ENCODE measurements around a stretch of chr3.

GRCh38 chr3:69746540-69747118 lies 7.4 kb downstream of the MITF start:
- PRO-cap, 2 experiments, result no peak in any of the 2 experiments

DNA sequence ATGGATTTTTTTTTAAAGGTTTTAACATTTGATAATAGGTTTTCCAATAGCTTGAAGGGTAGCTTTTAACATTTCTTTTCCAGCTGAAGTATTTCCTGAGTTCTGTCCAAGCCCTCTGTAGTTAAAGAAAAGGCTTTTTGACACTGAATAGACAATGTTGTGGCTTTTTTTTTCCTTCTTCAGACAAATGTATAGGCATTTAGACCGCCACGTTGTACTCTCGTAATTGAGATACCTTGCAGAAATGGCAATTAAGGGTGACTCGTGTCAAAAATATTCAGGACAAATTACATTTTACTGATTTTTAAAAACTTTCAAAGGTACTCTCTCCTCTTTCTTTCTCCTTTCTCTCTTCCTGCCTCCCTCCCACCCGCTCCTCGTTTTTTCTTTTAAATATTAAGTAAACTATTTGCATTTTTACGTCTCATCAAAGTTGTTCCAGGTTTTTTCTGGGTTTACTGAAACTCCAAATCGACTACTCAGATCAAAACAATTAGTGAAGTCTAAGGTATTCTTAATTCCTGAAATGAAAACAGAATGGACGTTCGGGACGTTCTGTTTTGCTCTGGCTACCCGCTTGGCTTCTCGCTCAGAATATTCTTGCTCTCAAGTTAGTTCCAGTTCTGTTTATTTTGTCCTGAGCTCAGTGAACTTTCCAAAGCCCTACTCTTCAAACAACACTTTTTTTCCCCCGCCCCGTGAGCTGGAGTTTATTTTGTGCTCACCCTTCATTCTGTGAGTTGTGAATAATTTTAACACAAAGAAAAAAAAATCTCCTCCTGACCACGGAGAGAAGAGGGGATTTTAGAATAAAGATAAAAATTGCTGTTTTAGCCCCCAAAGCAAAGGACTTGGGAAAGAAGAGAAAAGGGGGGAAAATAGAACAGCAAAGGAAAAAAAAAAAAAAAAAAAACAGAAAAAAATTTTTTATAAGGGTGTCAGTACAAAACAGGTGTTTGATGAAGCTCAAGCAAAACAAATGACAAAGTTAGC lies 240.4 kb downstream of the MDFIC2 start:
- PRO-cap, 2 experiments, result no peak in any of the 2 experiments

DNA sequence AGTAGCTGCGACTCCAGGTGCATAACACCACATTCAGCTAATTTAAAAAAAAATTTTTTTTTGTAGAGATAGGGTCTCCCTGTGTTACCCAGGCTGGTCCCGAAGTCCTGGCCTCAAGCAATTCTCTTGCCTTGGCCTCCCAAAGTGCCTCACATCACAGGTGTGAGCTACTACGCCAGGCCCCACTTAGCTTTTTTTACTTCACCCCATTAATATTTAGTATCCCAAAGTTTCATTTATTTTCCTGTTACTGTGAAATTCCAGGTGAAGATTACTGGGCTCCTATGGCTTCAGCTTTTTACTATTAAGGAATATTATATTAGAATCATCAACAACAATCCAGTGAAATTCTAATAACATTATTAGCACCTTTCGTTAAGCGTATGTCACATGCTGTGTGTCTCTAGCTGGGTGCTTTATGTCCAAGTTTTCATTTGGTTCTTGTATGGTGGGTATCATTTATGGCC lies 498.2 kb downstream of the FOXP1 start:
- PRO-cap, 2 experiments, result no peak in any of the 2 experiments

GRCh38 chr3:71102611-71103532 lies 480.7 kb downstream of the FOXP1 start:
- PRO-cap, 2 experiments, result no peak in any of the 2 experiments

GRCh38 chr3:71133943-71134499 lies 449.5 kb downstream of the FOXP1 start:
- PRO-cap, 2 experiments, result no peak in any of the 2 experiments

GRCh38 chr3:71207558-71208081 lies 375.9 kb downstream of the FOXP1 start:
- PRO-cap, 2 experiments, result no peak in any of the 2 experiments

DNA sequence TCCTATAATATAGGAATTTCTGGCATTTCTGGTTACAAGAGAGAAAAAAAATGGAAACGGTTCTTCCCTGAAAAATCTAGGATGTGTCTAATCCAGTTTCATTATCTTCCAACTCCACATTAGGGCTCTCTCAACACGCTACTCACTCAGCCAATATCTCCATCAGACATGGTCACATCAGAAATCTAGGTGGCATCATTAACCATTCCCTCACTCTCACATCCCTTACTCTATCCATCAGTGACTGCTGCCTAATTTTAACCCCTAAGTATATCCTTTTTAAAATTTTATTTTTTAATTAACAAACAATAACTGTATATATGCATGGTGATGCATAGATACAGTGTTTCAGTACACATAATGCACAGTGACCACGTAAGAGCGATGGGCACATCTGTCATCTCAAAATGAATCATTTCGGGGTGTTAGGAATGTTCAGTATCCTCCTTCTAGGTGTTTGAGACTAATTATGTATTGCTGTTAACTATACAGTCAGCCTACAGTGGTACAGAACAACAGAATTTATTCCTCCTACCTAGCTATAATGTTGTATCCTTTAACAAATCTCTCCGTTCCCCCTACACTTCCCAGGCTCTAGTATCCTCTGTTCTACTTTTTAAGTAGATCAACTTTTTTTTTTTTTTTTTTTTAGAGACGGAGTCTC lies 307.1 kb downstream of the FOXP1 start:
- PRO-cap, 2 experiments, result no peak in any of the 2 experiments

DNA sequence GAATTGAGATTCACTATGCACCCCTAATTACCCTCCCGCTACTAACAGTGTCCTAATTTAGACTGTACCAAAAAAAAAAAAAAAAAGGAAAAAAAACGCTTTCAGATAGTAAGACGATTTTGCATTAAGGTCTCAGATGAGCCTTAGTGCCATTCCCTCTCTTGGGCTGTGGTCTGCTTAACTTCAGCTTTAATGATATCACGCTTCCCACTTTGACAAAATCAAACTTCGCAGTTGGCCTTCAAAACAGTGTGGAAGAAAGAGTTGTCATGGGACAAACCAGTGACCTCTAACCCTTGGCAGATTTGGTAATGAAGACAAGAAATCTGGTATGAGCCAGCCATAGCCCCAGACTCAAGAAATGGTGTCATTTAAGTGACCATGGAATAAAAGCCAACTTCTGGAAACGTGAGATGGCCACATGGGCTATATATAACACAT lies 262.5 kb downstream of the FOXP1 start:
- PRO-cap, 2 experiments, result no peak in any of the 2 experiments

GRCh38 chr3:71579836-71580459 lies 3.6 kb downstream of the FOXP1 start:
- PRO-cap, 2 experiments, result peak in 2 of 2 experiments; most common plus-strand start chr3:71580238 (in 1); most common minus-strand start chr3:71580113 (in 2)

DNA sequence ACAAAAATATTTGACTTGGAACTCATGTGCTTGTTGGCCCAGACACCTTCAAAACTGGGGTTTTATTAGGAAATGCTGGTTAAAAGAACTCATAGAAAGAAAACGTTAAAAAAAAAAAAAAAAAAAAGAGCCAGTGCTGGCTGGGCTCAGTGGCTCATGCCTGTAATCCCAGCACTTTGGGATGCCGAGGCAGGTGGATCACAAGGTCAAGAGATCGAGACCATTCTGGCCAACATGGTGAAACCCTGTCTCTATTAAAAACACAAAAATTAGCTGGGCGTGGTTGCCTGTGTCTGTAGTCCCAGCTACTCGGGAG lies 31.5 kb upstream of the FOXP1 start:
- PRO-cap, 2 experiments, result no peak in any of the 2 experiments

DNA sequence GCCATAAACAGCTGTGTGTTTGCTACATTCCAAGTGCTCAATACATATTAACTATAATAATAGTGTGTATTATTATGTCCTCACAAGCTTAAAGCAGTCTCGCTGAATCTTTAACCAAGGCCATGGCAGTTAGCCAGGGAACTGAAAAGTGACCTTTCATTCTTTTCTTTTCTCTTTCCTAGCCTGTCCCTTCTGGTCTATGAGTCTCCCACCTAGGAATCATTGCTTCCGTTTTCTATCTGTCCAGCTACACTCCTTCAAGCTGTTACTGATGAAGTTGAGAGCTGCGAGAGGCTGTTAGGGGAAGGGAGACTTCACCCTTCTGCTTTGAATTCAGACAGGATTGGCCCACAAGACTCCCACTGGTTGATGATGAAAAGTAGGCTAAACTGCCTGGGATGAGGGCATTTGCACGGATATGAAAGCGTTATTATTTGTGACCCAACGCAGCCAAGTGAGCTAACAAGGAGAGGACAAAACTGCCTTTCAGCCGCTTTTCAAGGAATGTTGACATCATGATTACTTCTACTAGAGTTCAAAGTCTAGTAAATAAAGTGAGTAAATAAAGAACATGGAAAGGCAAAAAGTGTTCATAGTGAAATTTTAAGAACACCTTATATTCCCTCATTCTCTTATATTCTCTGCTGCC lies 30.2 kb downstream of the EIF4E3 start:
- PRO-cap, 2 experiments, result no peak in any of the 2 experiments

GRCh38 chr3:71872857-71873329 lies 87.9 kb upstream of the PROK2 start:
- PRO-cap, 2 experiments, result no peak in any of the 2 experiments

- PRO-cap, 2 experiments, result no peak in any of the 2 experiments
These were observed 368.7 kb upstream of the PROK2 start for GRCh38 chr3:72153580-72154017.

- PRO-cap, 2 experiments, result no peak in any of the 2 experiments
These were observed 370.6 kb upstream of the PROK2 start for GRCh38 chr3:72155305-72156252.

- PRO-cap, 2 experiments, result no peak in any of the 2 experiments
These were observed 486.2 kb upstream of the PROK2 start for GRCh38 chr3:72271028-72271675.

- PRO-cap, 2 experiments, result no peak in any of the 2 experiments
These were observed 525.7 kb upstream of the PROK2 start for GRCh38 chr3:72310460-72311166.

DNA sequence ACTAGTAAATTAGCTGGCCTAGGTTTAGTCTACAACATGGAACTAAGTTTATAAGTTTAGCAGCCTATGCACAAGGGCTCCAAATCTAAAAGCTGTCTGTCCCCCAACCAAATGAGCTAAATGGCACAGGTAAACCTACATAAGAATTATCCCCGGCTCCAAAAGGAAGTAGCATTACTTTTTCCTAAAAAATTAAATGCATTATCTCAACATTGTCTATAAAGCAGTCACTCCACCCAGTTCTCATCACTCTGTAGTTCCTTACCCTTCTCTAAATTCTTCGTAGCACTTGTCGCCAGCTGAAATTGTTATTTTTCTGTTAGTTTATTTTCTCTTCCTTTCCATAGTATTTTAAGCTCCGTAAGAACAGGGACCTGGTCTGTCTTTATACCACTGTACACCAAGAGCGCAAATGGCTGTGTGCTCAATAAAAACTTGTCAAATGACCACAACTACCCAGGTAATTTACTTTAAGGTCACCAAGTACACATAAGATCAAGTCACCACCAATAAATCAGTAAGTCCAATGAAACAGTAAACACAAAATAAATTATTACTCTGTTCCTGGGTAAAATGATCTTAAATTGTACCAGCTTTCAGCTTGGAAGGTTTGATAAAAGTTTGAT lies 407.1 kb downstream of the SHQ1 start:
- PRO-cap, 2 experiments, result no peak in any of the 2 experiments

DNA sequence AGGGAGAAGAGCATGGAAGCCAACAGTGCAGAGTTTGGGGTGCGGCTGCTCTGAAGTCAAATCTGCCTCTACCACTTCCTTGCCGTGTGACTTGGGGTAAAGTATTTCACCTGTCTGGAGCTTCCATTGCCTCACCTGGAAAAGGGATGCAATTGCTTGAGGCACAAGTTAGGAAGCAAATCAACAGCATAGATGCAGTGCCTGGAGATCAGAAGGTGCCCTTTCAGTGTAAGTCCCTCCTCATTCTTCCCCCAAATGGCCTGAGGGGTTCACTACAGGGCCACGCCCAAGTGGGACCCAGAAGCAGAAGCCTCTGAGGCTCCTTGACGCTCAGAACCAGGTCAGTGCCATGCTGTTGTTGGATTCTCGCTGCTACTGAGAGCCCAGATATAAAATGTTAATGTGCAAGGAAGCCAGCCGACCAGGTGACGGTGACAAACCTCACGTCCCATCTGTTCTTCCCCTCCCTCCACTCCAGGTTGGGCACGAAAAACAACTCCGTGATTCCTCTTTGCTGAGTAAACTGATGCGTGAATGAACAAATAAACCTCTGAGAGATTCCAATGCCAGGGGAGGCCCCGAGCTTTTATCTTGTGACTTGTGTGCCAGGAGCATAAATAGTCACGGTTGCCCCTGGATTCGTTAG lies 119.6 kb downstream of the SHQ1 start:
- PRO-cap, 2 experiments, result no peak in any of the 2 experiments

DNA sequence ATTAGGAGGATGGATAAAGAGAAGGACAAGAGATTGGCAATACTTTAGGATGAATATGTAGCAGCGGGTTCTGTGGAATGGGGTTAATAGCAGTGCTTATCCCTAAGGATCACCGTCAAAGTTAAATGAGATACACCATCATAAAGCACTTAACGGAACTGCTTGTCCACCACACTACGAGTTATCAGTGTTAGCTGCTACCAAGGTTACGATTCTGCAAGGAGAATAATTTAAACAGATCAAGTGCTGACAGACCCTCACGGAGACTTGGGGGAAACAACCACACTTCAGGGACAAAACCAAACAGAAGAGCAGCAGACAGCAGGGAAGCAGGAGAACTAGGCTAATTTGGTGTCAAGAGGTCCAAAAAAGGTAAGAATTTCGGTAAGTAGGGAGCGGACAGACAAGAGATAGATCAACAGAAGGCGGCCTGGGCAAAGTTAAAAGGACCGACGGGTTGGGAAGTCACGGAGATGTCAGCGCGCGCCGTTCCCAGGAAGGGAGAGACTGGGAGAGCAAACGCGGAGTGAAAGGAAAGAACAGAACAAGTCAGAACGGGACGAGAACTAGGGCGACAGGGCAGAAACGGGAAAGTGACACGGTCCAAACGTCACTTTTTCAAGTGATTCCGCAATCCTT lies 786 bp downstream of the SHQ1 start:
- PRO-cap, 2 experiments, result no peak in any of the 2 experiments

- PRO-cap, 2 experiments, result peak in 2 of 2 experiments; most common minus-strand start chr3:72947389 (in 2)
These were observed 49.5 kb upstream of the PPP4R2 start for GRCh38 chr3:72947186-72947518.